Metastatic Breast Carcinoma in the Ovary (tissue), 3 donors: ENCODE data around the genes PGPEP1 and LRRC25.

DNA sequence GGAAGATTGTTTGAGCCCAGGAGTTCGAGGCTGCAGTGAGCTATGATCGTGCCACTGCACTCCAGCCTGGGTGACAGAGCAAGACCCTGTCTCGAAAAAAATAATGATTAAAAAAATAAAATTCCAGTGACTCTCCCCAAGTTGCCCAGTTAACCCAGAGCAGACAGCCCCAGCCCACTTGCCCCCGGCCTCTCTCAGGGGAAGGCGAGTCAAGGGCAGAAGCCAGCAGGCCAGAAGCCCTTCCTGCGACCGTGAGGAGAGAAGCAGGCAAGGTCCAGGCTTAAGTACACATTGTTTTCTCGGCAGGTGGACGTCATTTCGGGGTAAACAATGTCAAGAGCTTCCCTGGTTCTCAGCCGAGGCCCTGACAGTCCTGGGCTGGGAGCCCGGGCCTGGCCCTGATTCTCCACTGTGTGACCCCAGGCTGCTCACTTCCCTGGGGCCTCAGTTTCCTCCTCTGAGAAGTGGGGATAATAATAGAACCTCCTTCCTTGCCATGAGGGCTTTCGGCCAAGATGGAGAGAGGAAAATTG, 19.5 kb downstream of the PLVAP start:
- PRO-cap, 3 experiments: no peak in any of the 3 experiments

- PRO-cap, 3 experiments: no peak in any of the 3 experiments
Measured at GRCh38 chr19:17365589-17365996, 11.5 kb downstream of the PLVAP start.

- PRO-cap, 3 experiments: no peak in any of the 3 experiments
Measured at GRCh38 chr19:17391529-17392355, 2.3 kb downstream of the CCDC194 start.

GRCh38 chr19:17404025-17404584, 1.3 kb downstream of the BST2 start:
- PRO-cap, 3 experiments: peak in 1 of 3 experiments; most common plus-strand start chr19:17404385 (in 1)

DNA sequence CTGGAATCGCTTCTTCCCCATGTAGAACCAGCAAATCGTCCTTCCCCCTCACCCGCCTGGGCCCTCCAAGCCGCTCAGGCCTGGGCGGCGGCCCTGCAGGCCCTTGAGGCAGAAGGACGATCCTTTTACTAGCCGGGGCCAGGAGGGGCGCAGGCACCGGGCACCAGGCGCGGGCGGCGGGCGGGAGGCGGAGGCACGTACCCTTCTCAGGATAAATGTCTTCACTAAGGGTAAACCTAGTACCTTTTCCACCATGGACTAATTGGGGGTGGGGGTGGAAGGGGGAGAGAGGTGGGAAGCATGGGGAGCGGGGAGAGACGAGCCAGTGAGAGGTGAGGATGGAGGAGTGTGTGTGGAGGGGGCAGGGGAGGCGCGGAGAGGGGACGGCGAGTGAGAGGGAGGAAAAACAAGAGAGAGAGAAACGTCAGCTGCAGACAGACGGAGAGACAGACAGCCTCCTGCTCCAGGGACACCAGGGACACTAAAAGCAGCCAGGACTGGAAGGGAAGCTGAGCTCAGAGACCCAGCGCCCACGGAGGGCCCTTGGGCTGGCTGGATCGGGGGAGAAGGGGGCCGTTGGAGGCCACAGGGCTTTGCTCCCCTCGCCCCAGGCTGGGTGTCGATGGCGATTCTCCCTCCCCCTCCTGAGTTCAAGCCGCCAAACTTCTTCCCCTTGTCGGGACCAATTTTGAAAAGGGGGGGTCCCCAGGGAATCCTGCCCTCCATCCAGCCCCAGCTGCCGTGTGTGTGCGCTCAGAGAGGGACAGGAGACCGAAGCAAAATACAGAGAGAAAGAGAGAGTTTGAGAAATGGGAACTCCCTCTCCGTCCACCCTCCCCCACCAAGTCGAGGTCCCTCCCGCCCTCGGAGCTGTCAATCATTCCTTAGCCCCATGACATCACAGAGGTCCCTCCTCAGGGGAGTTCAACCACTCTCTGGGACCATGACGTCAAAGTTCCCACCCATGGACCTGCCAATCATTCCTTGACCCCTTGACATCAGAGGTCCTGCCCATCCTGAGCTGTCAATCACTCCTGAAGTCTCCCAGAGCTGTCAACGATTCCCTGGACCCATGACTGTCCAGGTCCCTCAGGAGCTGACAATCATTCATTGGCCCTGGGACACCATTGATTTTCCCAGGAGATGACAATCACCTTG, 61.1 kb downstream of the COLGALT1 start:
- PRO-cap, 3 experiments: peak in 2 of 3 experiments; most common plus-strand start position 431 of the sequence (in 2)

- PRO-cap, 3 experiments: no peak in any of the 3 experiments
Measured at GRCh38 chr19:17766486-17766991, 15.3 kb downstream of the FCHO1 start.

GRCh38 chr19:17844036-17844398, 3.8 kb downstream of the JAK3 start:
- PRO-cap, 3 experiments: no peak in any of the 3 experiments

DNA sequence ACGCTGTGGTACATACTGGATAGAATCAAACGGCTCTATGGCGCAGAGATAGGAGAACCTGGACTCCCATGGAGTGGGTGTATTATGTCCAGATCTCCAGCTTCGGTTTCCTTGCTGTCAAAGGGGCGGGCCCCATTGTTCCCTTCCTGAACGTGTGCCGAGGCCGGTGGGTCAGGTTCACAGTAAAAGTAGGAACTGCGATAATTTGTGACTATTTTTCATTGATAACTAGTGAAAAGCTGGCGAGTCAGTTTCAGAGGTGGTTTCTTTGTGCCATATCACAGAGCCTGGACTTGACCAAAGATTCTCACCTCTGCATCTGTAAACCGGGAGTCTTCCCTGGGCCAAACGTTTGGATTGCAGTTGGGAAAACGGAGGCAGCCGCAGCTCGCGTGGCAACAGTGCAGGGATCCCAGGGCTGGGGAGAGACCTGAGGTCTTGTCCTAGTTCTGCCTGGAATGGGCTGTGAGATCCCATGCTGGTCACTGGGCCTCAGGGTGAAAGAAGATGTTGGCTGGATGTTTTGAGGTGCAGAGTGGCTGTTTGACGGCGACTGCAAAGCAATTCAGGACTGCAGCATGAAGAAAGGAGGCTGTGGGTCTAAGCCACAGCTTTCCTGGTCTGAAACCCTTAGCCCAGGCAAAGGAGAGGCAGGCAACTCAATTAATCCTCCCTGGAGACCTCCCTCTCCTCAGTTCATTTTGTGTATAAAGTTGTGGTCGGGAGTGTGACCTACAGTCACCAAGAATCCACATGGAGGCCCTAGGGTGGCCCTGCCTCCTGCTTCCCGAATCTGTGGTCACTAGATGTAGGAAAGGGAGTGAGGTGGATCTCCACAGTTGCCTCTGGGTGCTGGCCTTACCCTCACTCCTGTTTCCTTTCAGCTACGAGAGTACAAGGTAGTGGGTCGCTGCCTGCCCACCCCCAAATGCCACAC, 967 bp downstream of the RPL18A start:
- PRO-cap, 3 experiments: no peak in any of the 3 experiments

- PRO-cap, 3 experiments: peak in 2 of 3 experiments; most common plus-strand start chr19:17862588 (in 2)
Measured at GRCh38 chr19:17862495-17863038, 2.9 kb downstream of the RPL18A start.

- PRO-cap, 3 experiments: no peak in any of the 3 experiments
Measured at GRCh38 chr19:17948538-17948948, 15.7 kb downstream of the CCDC124 start.

DNA sequence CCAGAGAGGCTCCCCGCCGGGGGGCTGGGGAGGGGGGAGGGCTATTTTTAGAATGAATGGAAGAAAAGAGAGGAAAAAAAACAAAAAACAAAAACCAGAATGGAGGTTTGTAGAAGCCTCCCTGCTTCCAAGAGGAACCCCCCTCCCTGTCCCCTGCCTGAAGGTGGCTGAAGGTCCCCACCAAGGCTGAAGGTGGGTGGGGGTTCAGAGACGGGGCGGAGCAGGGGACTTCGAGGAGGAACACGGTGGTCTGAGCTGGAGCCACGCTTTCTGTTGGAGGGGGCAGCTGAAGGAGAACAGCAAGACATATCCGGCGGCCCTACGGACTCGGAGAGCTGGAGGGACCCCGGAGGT, 15.9 kb upstream of the KCNN1 start:
- PRO-cap, 3 experiments: no peak in any of the 3 experiments

- PRO-cap, 3 experiments: no peak in any of the 3 experiments
Measured at GRCh38 chr19:18000085-18000684, 7.8 kb upstream of the ARRDC2 start.

- PRO-cap, 3 experiments: peak in 2 of 3 experiments; most common plus-strand start chr19:18157328 (in 1); most common minus-strand start chr19:18157218 (in 2)
Measured at GRCh38 chr19:18157161-18157494, 4.2 kb downstream of the PIK3R2 start.

- PRO-cap, 3 experiments: peak in 1 of 3 experiments; most common plus-strand start chr19:18318509 (in 1)
Measured at GRCh38 chr19:18317905-18318861, 4.7 kb downstream of the LSM4 start.

DNA sequence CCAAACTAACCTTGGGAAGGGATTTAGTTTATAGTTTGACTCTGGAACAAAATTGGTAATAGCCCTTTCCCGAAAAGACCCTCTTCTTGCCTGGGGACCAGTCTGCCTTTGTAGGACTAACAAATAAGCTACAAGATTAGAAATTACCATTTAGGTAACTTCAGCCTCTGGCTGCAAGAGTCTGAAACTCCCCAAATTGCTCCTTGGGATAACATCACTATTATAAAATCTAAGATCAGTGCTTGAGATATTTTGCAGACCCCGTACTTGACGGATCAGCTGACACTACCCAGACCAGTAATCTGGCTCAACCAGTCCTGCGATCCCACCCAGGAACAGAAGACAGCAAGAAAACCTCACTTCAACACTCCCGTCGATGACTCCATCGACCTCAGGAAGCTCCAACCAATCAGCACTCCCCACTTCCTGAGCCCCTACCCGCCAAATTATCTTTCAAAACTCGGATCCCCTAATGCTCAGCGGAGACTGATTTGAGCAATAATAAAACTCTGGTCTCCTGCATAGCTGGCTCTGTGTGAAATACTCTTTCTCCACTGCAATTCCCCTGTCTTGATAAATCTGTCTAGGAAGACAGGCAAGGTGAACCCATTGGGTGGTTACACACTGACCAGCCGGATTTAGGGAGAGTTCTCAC, 1.3 kb downstream of the LSM4 start:
- PRO-cap, 3 experiments: no peak in any of the 3 experiments

DNA sequence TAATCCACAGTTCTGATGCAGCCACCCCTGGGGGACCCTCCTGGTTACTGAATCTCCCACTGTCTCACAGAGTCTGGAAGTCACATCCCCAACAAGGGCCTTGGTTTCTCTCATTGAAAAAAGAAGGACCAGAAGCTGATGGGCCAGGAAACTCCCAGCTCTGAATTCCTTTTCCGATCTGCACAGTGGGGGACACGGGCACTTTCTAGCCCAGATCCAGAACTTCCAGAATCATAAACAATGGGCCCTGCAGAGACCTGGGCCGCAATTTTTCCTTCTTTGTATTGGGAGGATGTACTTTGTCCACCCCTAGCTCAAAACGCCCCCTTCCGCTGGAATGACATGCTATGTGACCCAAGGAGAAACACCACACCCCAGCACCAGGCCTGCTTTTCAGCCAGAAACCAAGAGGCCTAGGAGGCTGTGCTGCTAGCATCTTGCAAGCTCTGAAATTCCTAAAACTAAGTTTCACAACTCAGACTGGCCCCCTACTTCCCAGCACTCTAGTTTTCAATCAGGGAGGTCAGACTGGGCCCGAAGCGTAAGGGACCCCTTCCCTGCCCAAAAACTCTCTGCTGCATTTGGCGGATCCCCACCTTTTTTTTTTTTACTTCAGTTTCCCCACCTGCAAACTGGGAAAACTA, 623 bp downstream of the LSM4 start:
- PRO-cap, 3 experiments: peak in 1 of 3 experiments; most common plus-strand start position 400 of the sequence (in 1); most common minus-strand start position 274 of the sequence (in 1)

DNA sequence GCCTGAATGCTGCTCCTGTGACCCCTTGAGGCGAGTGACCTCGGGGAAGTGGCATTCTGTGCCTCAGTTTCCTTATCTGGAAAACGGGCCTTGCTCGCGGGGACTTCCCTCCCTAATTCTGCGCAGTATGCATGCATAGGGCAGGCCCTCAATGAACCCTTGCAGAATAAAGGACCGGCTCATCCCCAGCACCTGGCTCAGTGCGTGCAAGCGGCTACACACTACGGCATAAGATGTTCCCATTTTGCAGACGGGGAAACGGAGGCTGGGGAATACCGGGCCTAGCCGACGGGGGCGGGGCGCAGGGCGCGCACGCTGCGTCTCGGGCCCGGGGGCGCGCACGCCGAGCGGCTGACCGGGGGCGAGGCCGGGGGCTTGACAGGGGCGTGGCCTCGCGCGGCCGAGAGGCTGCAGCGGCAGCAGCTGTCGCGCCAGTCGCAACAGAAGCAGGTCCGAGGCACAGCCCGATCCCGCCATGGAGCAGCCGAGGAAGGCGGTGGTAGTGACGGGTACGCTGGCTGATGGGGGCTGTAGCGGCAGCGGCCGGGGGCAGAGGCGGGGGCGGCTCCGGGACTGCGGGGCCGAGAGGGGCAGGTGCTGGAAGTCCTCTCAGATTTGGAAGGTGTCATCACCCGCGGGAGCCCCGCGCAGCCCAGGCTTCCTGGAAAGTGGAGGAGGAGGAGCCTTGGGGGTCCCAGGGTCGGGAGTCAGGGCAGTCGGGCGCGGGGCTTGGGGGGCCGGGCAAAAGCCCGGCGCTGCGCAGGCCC, at the start of gene PGPEP1:
TSS of gene PGPEP1 (plus strand) at position 392 of the 767 bp plus-strand sequence.
- PRO-cap, 3 experiments: peak in 3 of 3 experiments; most common plus-strand start position 434 of the sequence (in 3); most common minus-strand start position 317 of the sequence (in 2)

DNA sequence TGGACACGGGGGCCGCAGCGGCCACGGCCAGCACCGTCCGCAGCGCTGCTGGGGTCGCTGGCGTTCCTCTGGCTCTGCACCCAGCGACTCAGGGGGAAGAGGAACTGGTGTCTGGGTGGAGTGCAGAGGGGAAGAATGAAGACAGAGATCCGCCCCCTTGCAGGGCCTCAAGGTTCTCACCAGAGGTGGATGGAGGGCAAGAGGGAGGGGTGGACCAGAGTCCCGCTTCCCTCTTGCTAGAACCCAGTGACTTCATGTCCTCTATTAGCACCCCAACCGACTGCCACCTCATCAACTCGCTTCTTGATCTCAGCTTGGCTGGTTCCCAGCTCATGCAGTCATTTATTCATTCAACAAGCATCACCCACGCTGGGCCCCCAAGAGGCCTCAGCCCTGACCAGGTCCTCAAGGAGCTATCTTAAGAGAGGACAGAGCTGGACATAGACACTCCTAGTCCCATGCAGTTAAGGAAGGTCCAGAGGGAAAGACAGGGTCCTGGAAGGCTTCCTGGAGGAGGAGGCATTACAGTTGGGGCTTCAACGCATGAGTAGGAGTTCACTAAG, at the start of gene LRRC25:
TSS of gene LRRC25 (minus strand) at position 90 of the 563 bp plus-strand sequence.
- PRO-cap, 3 experiments: peak in 3 of 3 experiments; most common minus-strand start position 90 of the sequence (in 3)

- PRO-cap, 3 experiments: peak in 1 of 3 experiments; most common plus-strand start chr19:18473623 (in 1)
Measured at GRCh38 chr19:18473447-18473939, 35.6 kb upstream of the ISYNA1 start.

- PRO-cap, 3 experiments: no peak in any of the 3 experiments
Measured at GRCh38 chr19:18495877-18496870, 25.7 kb downstream of the ELL start.